Left lung (tissue), 1 donor: Measurements from ENCODE around the gene CWH43.

- PRO-cap = no peak
These were observed 989 bp downstream of the GABRA4 start for GRCh38 chr4:46992307-46992877.

DNA sequence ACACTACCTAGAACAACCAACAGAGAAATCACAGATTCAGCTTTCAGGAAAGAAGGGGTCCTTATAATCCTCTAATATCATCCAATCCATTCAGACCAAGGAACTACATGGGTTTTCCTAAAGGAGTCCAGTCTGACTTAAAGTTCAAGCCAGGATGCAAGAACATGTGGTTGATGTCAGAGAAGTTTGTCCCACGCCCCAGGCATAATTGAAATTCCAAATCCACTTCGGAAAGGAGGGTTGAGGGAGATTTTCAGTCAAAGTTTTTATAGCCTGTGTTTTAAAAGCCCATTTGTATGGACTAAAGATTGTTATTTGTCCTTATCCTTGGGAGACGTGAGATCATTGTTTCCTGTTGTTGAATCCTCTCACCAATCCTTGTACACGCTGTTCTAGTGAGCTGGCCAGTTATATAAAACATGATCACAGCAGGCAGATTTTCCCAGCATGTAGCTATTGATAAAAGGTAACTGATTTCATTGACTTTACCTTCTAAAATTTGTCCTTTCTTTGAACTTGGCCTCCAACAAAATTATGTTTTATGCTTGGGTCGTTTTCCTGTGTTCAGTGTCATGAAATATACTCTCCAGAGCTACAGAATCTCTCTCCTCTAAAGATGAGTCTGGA, 92.7 kb downstream of the ATP10D start:
- PRO-cap = no peak

DNA sequence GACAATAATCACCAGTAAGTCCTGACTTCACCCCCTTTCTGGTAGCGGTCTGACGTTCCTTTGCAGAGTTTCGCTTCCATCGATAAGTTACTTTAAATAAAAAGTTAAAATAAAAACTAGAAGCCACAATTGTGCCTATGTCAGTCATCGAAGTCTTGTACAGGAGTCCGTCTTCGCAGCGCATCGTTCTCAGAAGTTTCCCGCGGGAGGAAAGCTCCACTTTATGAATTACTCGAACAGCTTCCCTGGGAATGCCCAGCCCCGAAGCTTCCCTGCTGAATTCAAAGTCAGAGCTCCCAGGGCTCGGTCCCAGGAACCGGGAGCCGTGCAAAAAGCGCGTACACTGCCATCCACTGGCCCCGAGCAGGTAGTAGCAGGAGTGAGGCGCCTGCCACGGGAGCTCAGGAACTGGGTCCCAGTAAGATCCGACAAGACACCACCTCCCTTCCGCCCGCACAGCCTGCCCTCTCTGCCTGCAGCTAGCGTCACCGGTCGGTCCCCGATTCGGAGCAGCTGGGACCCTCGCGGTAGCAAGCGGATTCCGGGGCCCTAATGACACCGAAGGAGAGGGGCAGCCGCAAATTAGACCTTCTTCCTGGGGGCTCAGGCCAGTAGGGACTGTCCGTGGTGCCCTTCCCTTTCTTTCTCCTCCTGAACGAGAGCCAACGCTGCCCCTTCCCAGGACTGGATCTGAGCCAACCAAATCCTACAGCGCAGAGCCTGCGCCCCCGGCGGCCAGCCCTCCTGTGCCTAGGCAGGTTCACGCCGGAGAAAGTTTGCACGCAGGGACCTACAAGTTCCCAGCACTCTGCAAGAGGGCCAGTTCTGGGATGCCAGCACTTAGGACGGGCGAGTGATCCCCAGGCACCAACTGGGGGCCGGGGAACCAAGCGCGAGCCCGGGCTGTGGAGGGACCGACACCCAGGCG, 1.2 kb downstream of the CORIN start:
- PRO-cap = bidirectional peak, plus-strand start at position 421 of the sequence, minus-strand start at position 187 of the sequence

DNA sequence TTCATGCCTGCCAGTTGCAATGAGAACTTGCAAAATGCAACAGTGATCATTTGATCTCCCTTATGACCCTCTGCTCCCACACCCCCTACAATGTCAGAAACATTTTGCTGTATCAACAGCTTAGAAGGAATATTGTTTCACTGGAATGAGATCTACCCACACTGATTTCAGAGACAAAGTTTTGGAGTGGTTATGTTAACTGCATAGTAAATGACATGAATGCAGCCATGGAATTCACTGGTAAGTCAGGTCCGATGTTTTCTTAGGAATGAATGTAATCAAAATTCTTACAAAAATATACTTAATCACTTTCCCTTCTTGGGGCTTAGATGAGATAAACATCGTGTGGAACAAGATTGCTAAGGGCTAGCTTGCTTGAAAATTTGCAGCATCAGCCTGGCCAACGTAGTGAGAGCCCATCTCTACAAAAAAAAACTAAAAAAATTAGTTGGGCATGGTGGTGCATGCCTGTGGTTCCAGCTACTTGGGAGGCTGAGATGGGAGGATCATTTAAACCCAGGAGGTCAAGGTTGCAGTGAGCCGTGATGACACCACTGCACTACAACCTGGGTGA, 5.9 kb downstream of the NIPAL1 start:
- PRO-cap = no peak

DNA sequence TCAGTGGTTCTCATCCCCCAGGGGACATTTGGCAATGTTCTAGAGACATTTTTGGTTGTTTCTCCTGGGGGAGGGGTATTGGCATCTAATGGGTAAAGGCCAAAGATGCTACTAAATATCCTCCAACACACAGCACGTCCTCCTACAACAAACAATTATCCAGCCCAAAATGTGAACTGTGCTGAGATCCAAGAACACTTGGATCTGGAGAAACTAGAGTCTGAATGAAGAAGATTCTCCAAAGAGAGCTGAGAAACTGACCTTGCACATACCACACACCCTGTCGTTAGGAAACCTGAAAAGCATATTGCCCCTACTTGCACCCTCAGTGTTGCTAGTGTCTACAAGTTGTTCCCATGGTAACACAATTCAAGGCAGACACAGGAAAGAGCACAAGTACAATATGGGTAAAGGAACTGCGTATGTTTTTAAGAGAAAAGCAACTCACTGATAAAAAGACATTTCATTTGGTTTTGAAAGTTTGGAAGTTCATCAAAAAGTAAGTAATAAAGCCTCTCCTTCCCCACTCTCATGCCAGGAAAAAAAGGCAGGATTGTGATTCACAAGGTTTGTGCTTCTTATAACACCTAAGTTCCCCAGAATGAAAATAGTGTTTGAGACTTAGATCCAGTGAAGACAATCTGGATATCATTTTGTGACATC, 42.0 kb downstream of the NIPAL1 start:
- PRO-cap = no peak

GRCh38 chr4:48755092-48755599, 24.9 kb downstream of the FRYL start:
- PRO-cap = no peak

DNA sequence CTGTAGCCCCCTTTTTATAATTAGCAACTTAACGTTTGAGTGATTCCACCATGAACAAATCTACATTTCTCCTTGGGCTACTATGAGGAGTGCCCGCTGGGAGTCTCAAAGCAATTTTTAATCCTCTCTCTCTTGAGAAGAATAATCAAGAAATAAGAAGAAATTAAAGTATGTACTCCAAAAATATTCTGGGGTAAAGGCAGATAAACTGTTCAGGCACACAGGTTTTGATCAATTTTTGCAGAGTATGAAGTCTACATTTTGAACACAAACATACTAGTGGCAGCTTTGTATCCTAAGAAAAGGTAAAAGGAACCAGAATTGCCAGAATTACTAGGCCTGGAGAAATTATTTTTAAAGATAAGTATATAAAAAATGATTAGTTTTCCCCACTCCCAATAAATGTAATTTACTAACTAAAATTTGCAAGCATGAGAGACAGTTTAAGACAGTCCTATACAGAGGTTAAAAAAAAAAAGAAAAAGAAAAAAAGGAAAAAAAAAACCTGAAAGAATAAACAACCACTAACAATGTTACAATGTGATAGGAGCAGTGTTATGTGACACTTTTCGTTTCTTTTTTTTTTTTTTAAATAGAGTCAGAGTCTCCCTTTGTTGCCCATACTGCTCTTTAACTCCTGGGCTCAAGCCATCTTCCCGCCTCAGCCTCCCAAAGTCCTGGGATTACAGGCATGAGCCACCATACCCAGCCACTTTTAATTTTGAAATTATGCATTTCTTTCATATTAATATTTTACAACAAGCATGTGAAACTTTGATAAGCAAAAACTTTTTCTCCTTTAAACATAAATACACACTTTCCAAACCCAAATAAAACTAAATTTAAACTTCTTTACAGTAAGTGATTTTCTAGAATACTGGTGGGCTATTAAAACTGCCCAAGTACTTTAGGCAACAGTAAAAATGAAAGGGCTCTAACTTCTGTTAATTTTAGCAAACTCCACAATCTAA, 4.2 kb downstream of the FRYL start:
- PRO-cap = no peak

DNA sequence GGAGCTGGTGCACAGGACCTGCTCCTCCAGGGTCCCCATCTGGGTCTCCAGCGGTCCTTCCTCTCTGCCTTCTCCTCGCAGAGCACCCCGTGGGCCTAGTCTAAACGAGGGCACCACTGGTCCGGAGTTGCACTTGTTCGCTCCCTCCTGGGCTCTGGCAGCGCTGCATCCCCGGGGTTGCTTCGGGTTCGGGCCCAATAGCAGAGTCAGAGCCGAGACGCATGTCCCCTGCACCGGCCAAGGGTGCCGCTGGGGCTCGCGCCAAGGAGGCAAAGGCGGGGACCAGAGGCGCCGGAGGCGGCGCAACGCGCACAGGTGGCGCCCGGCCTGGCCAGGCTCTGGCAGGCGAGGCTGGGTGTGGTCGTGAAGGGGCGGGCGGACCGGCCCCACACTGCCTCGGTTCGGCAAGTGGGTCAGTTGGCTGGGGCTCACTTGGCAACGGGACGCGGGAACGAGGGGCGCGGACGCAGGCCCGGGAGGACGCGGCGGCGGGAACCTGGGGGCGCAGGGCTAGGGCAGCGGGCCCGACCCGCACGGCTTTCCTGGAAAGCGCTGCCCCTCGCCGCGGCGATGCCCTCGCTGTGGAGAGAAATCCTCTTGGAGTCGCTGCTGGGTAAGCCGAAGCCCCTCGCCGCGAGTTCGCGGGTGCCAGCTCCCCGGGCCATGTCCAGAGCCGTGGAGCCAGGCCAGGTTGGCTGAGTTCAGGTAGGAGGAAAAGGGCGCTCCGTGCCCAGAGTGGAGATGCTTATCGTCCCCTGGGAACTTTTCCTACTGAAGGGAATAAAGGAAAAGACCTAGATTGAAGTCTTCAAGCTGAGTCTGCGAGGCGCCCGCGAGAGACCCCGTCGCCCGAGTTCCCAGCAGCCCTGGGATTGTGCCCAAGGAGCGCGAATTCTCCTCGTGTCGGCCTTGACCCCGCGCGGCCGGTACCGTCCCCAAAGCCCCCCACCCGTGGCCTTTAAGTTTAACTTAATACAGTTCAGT, at the start of gene CWH43:
Gene CWH43 (plus strand): TSS at position 416 of the 984 bp plus-strand sequence.
- PRO-cap = no peak

DNA sequence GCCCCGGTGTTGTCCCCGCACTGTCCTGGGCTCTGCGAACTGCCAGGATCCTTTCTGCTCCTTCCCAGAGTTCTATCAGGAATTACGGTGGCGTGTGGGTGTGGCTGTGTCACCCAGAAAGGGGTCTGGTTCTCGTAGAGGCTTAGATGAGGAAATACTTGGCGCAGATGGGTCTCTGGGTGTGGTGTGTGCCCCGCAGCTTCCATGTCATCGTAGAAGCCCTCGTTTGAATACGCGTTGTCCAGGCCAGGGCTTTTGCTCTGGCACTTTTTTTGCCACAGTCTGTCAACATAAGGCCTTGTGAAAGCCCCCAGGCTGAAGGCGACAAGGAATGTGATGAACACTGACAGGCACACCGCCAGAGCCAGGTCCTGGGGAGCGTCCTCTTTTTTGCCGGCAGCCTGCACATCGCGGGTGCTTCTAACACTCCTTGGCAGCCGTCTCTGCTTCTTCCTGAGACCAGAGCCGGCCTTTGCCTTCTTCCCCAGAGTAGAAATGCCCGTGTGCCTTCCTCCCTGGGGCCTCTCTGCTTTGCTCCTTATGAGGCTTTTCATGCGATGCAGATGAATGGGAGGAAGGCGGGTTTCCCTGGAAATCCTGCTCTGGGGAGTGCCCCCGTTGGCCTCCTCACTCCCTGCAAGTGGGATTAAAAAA, 24.5 kb downstream of the LRRC66 start:
- PRO-cap = no peak

- PRO-cap = no peak
These were observed 3.2 kb downstream of the LRRC66 start for GRCh38 chr4:52016930-52017435.

- PRO-cap = no peak
These were observed 509 bp downstream of the SGCB start for GRCh38 chr4:52037476-52038103.

GRCh38 chr4:52052302-52052760, 1.2 kb downstream of the SPATA18 start:
- PRO-cap = no peak

- PRO-cap = no peak
These were observed 112.2 kb downstream of the USP46 start for GRCh38 chr4:52546986-52547288.

DNA sequence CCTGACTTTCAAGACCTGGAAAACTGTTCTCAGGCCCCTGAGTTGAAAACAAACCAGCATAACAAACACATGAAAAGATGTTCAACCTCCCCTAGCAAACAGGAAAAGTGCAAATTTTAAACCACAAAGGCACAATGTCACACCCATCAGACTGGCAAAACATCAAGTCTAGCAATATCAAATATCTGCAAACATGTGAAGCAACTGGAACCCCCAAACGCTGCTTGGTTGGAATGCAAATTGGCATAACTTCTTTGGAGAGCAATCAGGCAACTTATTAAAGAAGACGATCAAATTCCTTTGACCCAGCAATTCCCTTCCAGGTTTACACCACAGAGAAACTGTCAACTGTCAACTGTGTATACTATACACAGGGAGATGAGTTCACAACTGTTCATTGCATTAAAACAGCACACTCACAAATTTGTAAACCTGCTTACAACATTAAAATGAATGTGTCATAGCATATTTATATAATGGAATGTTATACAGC, 7.0 kb downstream of the USP46 start:
- PRO-cap = no peak

- PRO-cap = no peak
These were observed 2.8 kb downstream of the USP46 start for GRCh38 chr4:52656260-52656778.

- PRO-cap = no peak
These were observed 515 bp downstream of the USP46 start for GRCh38 chr4:52658637-52658934.

- PRO-cap = no peak
These were observed 24.4 kb upstream of the RASL11B start for GRCh38 chr4:52837687-52838226.

GRCh38 chr4:52862387-52863053, 403 bp downstream of the RASL11B start:
- PRO-cap = no peak

GRCh38 chr4:52914112-52914641, 52.1 kb downstream of the RASL11B start:
- PRO-cap = no peak

DNA sequence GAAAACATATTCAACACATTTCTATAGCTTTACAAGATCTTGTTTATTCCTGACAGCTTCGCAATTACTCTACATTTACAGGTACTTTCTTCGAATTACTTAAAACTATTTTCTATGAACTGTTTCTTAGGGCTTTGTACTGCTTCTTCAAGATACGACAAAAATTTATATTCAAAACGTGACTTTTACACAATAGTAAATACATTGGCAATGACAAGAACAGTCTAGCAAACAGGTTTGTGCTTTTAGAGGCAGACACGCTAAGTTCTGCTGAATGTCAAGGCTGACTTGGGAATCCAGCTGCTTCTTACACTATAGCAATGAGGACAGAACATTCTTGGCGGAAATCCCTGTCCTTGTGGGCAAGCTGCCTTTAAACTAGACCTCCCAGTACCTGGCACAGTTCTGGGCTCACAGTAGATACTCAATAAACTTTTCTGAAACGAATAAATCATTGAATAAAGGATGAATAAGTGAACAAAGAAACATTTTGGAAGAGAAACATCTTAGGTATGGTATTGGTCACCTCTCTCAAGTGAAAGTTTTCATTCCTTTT, 148.2 kb downstream of the RASL11B start:
- PRO-cap = no peak